Bronchial epithelial cell (primary cell): ENCODE measurements around the genes TMEM26 and RTKN2.

- RRBS, 2 experiments: no CpG with 5 or more reads among the region's 29 CpGs
These were observed 55.5 kb downstream of the RHOBTB1 start for GRCh38 chr10:60888185-60889181.

DNA sequence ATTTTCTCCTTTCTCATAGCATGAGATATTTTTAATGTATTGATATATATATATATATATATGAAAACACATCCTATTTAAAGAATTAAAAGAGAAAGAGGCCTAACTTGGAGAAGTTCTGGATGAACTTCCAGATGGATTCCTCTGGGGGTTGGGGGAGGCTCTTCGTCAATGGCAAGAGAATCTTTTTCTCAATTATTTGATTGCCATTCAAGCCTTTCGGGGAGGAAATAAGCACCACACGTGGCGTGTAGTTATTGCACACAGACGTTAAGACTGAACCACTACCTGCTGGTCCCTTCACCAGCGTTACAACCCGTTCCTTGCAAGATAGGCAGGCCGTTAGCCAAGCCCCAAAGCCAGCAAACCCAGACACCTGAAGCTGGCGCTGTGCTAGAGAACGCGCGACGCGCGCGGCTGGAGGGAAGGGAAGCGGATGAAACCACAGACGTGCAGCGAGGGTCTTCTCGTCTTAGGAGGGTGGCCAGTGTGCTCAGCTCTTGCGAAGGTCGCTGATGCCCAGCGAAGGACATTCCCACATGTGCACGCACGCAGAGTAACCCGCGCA lies 1.2 kb downstream of the TMEM26 start:
- RRBS, 2 experiments: no CpG with 5 or more reads among the region's 27 CpGs

DNA sequence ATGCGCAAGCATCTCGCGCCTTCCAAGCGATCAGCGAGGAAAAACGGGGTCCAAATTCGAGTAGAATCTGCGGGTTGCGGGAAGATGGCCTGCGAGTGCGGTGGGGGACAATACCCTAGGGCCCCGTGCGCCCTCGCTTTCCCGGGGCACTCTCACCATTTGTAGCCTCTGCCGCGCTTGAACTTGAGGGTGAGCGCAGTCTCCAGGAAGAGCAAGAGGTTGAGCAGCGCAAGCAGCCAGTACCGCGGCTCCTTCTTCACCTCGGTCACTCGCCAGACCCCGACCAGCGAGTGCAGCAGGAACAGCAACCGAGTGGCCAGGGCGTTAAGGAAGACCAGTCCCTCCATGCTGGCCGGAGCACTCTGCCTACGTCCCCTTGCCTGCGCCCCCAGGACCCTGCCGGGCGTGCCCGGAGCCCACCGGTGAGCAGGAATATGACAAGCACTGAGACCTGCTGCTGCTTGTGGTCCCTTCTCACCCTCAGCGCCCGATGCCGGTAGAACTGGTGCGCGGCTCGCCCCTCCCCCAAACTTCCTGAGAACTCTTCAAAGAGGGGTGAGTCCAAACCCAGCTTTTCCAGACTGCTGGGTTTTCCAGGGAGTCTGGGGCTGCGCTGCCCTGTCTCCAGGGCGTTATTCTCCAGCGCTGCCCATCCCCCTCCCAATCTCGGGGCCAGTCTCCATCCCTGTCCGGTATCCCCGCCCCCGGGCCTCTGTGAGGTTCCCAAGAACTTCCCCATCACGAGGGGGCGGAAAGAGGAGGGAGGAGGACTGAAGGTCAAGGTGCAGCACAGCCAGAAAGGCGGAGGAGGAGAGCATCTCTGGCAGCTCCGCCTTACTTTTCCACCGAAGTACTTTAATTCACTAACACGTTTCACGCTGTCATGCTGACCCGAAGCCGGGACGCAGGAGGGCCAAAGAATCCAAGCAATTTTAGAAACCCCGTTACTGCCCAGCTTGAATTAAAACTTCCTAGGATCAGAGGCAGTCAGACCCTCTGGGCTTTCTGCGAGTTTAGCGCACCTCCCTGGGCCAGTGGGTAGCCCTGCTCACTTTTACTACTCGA lies at the start of gene TMEM26:
TMEM26 (minus strand) TSS at position 647 of the 1,065 bp plus-strand sequence.
- RRBS, 2 experiments: 2% methylated on average over 8 of the region's 61 CpGs

DNA sequence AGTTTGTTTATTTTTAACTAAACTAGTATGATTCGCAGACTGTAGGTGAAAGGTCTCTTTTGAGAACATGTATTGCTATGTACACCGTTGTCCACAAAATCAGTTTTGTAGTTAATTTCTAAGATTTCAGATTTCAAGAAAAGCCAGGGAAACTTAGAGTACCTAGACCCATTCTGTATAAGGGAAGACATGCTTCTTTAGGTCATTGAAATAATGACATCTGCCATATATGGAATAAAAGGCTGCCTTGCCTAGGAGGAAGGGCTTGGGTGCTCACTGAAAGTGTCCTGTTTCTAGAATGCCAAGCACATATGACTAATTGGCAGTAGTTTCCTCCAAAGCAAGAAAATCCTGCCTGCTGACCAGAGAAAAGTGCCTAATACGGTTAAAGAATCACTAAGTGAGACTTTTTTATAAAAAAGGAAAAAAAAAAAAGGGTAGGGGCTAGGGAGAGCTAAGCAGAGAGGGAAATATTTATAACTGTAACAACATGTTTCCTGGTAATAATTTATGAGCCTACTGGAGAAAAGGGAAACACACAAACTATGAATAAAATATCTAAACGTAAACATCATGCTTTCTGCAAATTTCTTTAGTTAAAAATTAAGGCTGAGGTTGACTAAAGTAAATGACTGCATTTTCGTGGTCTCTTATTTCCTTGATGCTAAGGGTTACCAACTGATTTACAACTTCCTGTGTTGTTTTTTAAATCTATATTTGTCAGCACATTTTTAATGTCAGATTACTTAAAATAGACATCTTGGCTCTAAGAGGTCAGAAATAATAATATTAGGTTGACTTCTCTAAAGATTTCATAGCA lies 89.4 kb downstream of the CABCOCO1 start:
- RRBS, 2 experiments: no CpG with 5 or more reads among the region's 5 CpGs

GRCh38 chr10:61752765-61753232 lies 90.1 kb downstream of the CABCOCO1 start:
- RRBS, 2 experiments: no CpG with 5 or more reads among the region's 5 CpGs

- RRBS, 2 experiments: no CpG with 5 or more reads among the region's 3 CpGs
These were observed 41.5 kb downstream of the ARID5B start for GRCh38 chr10:61942862-61943611.

DNA sequence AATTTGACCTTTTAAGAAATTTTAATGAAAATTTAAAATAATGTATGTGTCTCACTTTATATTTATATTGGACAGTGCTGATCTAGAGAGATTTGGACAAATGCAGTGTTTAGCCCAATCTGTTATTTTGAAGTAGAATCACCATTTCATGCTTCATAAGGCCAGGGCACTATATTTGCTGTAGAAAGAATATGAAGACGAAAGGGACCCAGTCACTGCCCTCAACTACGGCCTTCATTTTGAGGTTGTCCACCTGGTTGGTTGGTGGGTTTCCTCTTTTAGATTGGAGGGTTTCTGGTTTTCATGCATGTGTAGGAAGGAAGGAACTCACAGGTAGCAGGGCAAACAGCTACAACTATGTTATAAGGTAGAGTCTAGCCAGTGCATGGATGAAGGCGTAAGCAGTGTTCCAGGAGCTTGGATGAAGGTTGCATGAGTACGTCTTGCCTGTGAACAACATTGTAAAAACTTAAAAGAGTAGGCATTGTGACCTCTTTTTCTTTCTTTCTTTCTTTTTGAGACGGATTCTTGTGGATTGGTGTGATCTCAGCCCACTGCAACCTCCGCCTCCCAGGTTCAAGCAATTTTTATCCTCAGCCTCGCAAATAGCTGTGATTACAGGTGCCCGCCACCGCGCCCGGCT lies 56.4 kb downstream of the ARID5B start:
- RRBS, 2 experiments: no CpG with 5 or more reads among the region's 11 CpGs

- RRBS, 2 experiments: no CpG with 5 or more reads among the region's 3 CpGs
These were observed 64.7 kb downstream of the ARID5B start for GRCh38 chr10:61966158-61966580.

GRCh38 chr10:62016717-62017593 lies 115.5 kb downstream of the ARID5B start:
- RRBS, 2 experiments: no CpG with 5 or more reads among the region's 9 CpGs

- RRBS, 2 experiments: no CpG with 5 or more reads among the region's 11 CpGs
These were observed 151.5 kb downstream of the ARID5B start for GRCh38 chr10:62052765-62053728.

GRCh38 chr10:62091236-62092171 lies 177.1 kb downstream of the RTKN2 start:
- RRBS, 2 experiments: no CpG with 5 or more reads among the region's 23 CpGs

- RRBS, 2 experiments: no CpG with 5 or more reads among the region's 4 CpGs
These were observed 85.3 kb downstream of the RTKN2 start for GRCh38 chr10:62183269-62183908.

GRCh38 chr10:62268543-62269318 lies at the start of gene RTKN2:
Gene RTKN2, minus strand, starts transcription at chr10:62268844.
- RRBS, 2 experiments: 1% methylated on average over 26 to 29 of the region's 59 CpGs

- RRBS, 2 experiments: no CpG with 5 or more reads among the region's 10 CpGs
These were observed 12.5 kb upstream of the RTKN2 start for GRCh38 chr10:62281281-62281505.

GRCh38 chr10:62528473-62528939 lies 154.3 kb downstream of the ZNF365 start:
- RRBS, 2 experiments: no CpG with 5 or more reads among the region's 2 CpGs

GRCh38 chr10:62779453-62779775 lies 25.1 kb upstream of the ADO start:
- RRBS, 2 experiments: no CpG with 5 or more reads among the region's 1 CpG

DNA sequence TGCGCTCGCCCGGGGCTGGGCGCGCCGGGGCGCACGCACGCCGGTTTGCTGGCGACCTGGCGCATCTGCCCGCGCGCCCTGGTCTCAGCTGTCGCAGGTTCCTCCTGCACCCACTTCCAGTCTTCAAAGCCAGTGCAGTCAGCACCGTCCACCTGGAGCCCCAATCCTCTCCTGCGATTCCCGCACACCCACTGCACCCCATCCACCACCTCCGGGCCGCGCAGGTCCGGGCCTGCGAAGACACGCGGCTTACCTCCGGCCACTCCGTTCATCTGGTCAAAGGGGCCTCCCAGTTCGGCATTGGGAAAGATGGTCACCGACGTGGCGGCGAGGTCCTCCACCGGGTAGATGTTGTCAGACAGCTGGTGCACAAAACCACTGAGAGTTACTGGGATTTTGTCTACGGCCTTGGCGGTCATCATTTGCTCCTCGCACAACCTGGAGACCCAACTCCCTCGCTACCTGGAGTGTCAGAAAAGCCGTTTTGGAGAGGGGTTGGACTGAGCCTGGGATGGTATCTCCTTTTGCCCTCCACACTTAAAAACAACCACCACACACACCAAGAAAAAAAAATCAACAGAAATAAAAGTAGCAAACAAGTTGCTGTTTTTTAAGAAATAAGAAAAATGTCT lies 442 bp downstream of the EGR2 start:
- RRBS, 2 experiments: 1% methylated on average over 10 of the region's 39 CpGs

GRCh38 chr10:62986325-62986524 lies 146.9 kb upstream of the NRBF2 start:
- RRBS, 2 experiments: no CpG with 5 or more reads among the region's 1 CpG

- RRBS, 2 experiments: no CpG with 5 or more reads among the region's 2 CpGs
These were observed 4.1 kb downstream of the NRBF2 start for GRCh38 chr10:63137302-63137638.

GRCh38 chr10:63165756-63166636 lies 32.9 kb downstream of the NRBF2 start:
- RRBS, 2 experiments: no CpG with 5 or more reads among the region's 8 CpGs